SK-MEL-5 (cell line): ENCODE measurements around the gene WDR36.

DNA sequence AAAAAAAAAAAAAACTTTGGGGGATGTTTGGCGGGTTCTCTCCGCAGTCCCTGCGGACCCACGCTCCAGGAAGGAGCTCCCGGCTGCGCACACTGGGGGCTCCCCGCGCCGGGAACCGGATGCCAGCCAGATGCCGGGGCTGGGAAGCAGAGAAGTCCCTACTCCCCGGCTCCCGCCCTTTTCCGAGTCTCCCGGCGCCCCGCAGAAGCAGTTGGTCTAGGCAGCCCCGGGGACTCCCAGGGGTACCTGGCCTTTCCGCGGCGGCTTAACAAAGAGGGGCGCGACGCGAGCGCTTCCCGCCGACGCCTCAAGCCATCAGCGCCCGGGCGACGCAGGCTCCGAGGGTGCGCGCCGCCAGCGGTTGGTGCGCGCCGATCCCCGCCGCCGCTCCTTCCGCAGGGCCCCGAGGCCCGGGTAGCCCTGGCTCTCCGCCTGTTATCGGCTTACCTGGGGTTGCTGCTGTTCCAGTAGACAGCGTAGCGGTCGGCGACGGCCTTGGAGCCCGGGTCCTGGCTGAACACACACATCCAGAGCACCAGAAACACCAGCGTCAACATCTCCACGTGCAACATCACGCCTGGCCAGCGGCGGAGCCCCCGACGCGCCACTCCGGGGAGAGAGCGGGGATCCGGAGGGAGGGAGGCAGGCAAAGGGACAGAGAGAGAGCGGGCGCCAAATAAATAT, 553 bp downstream of the EFNA5 start:
RAMPAGE:
- cytosol, long total RNA = no peak
- long total RNA = no peak
- nucleus, long total RNA = no peak

DNA sequence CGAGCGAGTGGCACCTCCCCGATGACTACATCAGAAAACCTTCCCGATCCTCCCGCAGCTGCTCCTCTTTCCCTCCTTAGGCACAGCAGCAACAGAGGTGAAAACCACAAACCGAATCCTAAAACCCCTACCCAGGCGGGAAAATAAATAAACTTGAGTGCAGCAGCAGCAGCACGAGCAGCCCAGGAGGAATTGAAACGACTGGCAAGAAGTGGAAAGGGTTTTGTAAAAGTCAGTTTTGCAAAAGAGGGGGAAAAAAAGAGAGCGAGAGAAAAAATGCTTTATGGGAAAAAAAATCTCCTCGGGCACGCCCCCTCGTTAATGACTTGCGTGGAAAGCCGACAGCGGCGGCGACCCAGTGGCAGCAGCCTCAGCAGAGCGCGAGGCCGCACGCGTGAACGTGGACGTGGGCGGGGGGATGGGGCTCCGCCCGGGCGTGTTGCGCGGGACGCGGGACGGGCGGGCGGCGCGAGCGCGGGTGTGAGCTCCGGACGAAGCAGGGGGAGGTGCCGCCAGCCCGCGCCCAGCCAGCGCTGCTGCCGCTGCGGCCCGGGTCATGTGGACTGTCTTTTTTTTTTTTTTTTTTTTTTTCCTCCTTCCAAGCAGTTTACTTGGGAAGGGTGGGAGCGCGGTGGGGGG, 1.3 kb upstream of the EFNA5 start:
RAMPAGE:
- cytosol, long total RNA = no peak
- long total RNA = no peak
- nucleus, long total RNA = start-site peak on the minus strand centred at position 327 of the sequence, 262 bp wide, 38 and 25 reads in 2 replicates

DNA sequence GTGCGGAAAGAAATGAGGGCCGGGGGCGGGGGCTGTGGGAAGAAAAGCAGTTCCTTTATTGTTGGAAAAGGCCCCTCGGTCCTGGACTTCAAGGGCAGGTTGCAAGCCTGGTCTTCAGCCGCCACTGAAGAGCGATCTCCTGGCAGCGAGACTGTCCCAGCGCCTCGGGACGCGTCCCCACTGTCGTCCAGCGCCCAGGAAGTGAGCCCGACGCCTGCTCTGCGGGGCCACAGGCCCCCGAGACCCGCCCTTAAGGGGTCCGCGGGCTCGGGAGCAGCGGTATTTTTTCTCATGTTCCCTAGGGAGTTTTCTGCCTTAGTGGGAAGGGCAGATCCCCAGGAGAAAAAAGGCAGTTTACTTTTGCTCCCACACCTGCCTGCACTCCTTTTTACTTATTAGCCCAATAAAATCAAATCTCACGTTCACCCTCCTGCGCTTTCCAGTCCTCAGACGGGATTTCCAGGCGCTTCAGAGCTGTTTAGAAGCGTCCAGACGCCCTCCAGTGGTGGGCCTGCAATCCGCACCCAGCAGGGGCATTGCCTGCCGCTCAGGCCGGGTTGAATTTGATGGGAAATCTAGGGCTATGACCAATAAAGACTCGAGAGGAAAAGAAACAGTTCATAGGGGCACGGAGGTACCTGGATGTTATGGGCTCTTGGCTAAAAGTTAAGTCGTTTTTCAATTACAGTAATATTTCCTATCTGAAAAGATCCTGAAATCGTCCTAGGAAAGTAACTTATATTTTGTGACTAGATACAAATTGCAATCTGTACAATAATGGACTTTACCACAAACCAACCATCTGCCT, 2.8 kb upstream of the EFNA5 start:
RAMPAGE:
- cytosol, long total RNA = no peak
- long total RNA = no peak
- nucleus, long total RNA = no peak

RAMPAGE:
- cytosol, long total RNA = no peak
- long total RNA = no peak
- nucleus, long total RNA = no peak
These were observed 323.5 kb downstream of the FBXL17 start for GRCh38 chr5:108058373-108058794.

RAMPAGE:
- cytosol, long total RNA = no peak
- long total RNA = no peak
- nucleus, long total RNA = no peak
These were observed 307.4 kb downstream of the FBXL17 start for GRCh38 chr5:108074291-108075076.

RAMPAGE:
- cytosol, long total RNA = no peak
- long total RNA = no peak
- nucleus, long total RNA = no peak
These were observed 242.1 kb downstream of the FBXL17 start for GRCh38 chr5:108139682-108140348.

RAMPAGE:
- cytosol, long total RNA = no peak
- long total RNA = no peak
- nucleus, long total RNA = no peak
These were observed 170.3 kb downstream of the FBXL17 start for GRCh38 chr5:108211317-108212344.

RAMPAGE:
- cytosol, long total RNA = no peak
- long total RNA = no peak
- nucleus, long total RNA = no peak
These were observed 40.1 kb downstream of the FBXL17 start for GRCh38 chr5:108341645-108342448.

DNA sequence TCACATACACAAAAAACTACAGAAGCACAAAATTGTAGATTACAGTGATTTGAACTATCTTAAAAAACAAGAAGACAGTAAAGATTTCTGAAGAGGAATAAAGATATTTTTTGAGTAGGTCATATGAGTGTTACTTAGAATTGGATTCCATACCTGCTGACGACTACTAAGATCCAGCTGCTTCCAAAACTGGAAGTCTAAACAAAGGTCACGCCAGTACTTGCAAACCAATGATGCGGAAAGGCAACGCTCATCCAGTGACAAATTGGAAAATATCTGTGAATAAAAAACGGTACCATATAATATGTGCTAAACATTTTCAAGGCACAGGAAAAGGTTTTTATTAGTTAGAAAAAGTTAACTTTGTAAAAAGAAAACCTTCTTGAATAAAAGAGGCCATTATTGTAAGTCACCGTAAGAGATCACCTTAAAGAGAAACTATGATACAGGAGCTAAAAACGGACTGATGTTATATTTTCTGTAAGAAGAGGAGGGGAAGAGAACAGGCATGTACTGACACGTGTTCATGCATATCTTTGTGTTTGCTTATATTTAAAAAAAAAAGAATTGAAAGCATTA, 14.1 kb downstream of the FBXL17 start:
RAMPAGE:
- cytosol, long total RNA = no peak
- long total RNA = no peak
- nucleus, long total RNA = no peak

DNA sequence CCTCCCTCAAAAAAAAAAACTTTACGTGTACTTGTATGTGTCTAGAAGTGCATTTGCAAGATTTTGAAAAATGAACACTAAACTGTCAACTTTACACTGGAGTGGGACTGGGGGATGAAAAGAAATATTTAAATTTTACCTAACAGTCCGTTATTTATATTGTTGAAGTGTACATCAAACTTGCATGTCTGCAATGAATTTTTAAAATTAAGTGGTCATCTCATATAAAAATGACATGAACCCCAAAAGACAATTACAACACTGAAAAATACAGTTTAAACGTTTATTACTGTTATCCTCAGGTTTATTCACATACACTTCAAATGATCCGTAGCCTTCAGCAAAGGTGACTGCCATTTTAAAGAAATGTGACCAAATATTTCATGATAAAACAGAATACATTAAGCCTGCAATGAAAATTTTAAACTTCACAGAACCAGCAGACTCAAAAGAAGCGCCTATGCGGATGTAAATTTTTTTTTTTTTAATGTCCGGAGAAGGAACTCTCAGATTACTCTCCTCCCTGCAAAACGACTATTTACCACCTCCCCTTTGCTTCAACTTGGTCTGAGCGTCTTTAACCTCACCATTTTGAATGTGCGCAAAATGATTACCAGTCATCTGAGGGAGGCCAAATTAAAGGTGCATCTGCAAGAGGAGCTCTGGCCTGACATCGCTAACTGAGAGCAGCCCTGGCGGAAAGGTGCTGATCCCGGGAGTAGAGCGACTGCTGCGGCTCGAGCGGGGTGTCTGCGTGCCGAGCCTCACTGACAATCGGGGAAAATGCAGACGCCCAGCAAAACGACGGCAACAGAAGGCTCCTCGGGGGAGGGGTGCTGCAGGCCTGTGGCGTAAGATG, 1.0 kb downstream of the PJA2 start:
RAMPAGE:
- cytosol, long total RNA = no peak
- long total RNA = no peak
- nucleus, long total RNA = no peak

RAMPAGE:
- cytosol, long total RNA = no peak
- long total RNA = no peak
- nucleus, long total RNA = no peak
These were observed 141.0 kb downstream of the MAN2A1 start for GRCh38 chr5:109830697-109831248.

DNA sequence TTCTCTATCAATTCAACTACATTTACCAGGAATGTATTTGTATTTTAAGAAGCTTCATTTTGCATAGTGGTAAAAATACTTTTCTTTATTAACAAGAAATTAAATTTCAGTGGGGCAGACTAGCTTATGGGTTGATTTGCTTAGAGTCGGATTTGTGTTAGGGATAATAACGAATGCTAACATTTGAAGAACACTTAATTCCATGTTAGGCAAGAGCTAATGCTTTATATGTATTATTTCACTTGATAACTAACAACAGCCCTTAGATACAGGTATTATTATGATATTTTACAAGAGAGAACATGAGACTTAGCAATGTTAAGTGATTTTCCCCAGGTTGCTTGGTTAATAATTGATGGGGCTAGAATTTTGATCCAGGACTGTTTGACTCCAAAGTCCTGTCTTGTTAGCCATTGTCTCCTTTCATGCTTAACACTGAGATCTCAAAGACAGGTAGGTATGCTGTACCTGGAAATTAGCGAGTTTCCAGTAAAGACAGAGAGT, 300.5 kb downstream of the MAN2A1 start:
RAMPAGE:
- cytosol, long total RNA = no peak
- long total RNA = no peak
- nucleus, long total RNA = no peak

RAMPAGE:
- cytosol, long total RNA = no peak
- long total RNA = no peak
- nucleus, long total RNA = no peak
These were observed 13.4 kb downstream of the SLC25A46 start for GRCh38 chr5:110752223-110752615.

DNA sequence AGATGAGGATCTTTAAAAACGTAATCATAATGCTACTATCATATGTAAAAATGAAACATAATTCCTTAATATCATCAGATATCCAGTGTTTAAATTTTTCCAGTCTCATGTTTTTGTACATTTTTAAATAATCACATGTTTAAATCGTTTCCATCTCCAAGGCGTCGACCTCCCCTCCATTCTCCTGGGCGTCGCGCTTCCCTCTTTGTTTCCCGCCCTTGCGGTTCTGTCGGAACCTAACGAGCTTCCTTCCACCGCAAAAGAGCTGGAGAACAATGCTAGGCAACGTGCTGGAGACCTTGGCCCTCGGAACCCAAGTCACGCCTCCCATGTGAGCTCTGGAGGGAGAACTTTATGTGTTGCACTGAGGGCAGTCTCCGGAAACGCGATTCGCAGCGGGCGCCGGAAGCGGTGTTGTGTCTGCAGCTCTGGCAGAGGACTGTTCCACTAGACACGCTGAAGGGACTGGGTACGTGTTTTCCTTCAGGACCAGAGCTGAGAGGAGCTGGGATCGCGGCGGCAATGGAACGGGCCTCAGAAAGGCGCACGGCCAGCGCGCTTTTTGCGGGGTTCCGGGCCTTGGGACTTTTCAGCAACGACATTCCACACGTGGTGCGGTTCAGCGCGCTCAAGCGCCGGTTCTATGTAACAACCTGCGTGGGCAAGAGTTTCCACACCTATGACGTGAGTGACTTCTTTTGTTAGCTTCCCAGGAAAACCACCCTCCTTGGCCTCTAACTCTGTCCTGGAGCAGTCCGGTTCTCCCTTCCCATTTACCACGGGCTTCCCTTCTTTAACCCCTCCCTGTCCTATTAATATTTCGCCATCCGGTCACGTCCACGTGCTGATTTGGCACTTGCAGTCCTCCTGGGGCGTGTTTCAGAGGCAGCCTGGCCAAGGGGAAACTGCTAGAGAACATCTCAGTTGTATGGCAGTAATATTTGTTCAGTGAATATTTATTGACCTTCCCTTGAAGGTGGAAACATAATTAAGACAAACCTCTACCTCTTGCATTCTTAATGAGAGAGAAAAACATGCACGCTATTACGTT, at the start of gene WDR36:
Gene WDR36, plus strand, starts transcription at position 414 of the 1,051 bp plus-strand sequence.
RAMPAGE:
- cytosol, long total RNA = start-site peak on the plus strand centred at position 422 of the sequence, 69 bp wide, 187 and 367 reads in 2 replicates
- long total RNA = start-site peak on the plus strand centred at position 432 of the sequence, 89 bp wide, 237 and 329 reads in 2 replicates
- nucleus, long total RNA = start-site peak on the plus strand centred at position 431 of the sequence, 41 bp wide, 479 and 56 reads in 2 replicates

GRCh38 chr5:111230101-111230804, 6.1 kb downstream of the CAMK4 start:
RAMPAGE:
- cytosol, long total RNA = no peak
- long total RNA = no peak
- nucleus, long total RNA = no peak

DNA sequence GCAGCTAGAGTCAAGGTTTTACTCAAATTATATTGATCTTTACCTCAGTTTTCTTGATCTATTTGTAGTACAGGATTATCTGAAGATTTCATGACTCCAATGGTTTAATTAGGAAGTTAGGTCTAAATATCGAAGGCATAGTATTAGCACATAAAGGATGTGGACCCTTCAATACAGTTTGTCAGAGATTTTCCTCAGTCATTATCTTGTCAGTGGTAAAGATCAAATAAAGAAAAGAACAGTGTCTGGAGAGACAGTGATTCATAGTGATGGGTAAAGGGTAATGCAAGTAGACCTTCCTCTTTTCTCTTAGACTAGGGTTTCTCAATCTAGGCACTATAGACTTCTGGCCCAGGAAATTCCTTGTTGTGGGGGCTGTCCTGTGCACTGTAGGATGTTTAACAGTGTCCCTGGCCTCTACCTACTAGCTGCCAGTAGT, 6.8 kb downstream of the CAMK4 start:
RAMPAGE:
- cytosol, long total RNA = no peak
- long total RNA = no peak
- nucleus, long total RNA = no peak

RAMPAGE:
- cytosol, long total RNA = no peak
- long total RNA = no peak
- nucleus, long total RNA = no peak
These were observed 8.3 kb downstream of the CAMK4 start for GRCh38 chr5:111232510-111232929.

DNA sequence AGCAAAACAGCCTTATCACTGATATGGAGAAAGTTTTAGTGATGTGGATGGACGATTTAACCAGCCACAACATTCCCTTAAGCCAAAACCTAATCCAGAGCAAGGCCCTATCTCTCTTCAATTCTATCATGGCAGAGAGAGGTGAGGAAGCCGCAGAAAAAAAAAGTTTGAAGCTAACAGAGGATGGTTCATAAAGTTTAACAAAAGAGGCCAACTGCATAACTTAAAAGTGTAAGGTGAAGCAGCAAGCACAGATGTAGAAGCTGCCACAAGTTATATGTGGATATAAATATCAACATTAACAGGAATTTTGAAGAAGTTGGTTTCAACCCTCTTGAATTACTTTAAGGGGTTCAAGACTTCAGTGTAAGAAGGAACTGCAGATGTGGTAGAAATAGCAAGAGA, 271.1 kb upstream of the NREP start:
RAMPAGE:
- cytosol, long total RNA = no peak
- long total RNA = no peak
- nucleus, long total RNA = no peak

RAMPAGE:
- cytosol, long total RNA = no peak
- long total RNA = no peak
- nucleus, long total RNA = no peak
These were observed 252.7 kb downstream of the EPB41L4A start for GRCh38 chr5:112166237-112166979.

RAMPAGE:
- cytosol, long total RNA = no peak
- long total RNA = no peak
- nucleus, long total RNA = no peak
These were observed 213.2 kb downstream of the EPB41L4A start for GRCh38 chr5:112205711-112206369.